Monocyte (primary cell): ENCODE measurements around a stretch of chr21.

GRCh38 chr21:5104614-5105026, 5416.8 kb upstream of the TPTE start:
- PRO-cap, 2 experiments, result peak in 1 of 2 experiments; most common plus-strand start chr21:5104709 (in 1)

GRCh38 chr21:5123576-5124001, 5397.8 kb upstream of the TPTE start:
- PRO-cap, 2 experiments, result no peak in any of the 2 experiments

GRCh38 chr21:8987945-8989301, 1533.0 kb upstream of the TPTE start:
- PRO-cap, 2 experiments, result no peak in any of the 2 experiments

DNA sequence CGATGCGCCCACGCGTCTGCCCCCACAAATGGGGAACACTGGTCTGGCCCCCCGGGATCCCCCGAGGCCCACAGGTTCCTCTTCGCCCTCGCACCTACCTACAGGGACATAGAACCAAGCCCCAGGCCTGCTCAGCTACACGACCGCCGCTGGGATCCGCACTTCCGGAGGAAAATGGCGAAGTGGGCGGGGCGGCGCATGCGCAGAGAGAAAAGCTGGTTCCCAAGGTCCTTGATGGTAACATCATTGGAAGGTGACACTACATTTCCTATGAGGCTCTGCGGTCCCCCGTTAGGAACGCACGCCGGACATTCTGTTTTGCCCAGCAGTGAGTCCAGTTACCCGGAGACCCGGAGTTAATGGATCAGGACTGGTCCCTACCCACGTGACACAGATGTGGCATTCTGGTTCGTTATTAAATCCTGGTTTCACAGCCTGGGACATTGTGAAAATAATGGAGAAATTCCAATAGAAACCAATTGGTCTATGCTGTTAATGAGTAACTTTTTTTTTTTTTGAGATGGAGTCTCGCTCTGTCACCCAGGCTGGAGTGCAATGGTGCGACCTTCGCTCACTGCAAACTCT, 1391.7 kb upstream of the TPTE start:
- PRO-cap, 2 experiments, result no peak in any of the 2 experiments

DNA sequence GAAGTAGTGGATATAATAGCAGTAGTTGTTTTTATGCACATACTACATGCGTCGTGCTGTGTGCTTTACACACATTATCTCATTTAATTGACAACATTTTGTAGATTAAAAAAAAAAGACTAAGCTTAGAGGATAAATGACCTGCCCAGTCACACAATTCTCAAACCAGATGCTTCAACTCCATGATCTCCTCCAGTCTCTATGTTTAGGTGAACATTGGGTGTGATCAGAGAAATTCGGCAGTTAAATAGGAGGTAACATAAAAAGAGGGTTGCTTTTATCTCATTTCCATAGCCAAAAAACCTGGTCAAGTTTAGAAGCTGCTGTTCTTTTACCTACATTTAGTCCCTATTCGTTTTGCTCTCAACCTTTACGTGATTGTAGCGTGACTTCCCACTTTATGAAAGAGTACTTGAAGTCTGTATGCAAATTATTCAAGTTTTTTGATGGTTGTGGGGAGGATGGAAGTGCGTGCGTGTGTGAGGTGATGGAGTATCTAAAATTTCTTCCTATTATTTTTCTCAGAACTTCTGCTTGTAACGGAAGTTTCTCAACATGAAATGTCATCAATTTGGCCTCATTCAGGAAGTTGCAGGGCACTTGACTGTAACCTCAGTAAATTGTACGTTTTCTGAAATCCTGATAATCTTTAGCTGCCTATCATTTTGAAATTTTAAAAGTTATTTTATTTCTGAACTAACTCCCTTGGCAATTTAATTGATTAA, 64.1 kb downstream of the SAMSN1 start:
- PRO-cap, 2 experiments, result peak in 2 of 2 experiments; most common plus-strand start position 440 of the sequence (in 2); most common minus-strand start position 187 of the sequence (in 1)

DNA sequence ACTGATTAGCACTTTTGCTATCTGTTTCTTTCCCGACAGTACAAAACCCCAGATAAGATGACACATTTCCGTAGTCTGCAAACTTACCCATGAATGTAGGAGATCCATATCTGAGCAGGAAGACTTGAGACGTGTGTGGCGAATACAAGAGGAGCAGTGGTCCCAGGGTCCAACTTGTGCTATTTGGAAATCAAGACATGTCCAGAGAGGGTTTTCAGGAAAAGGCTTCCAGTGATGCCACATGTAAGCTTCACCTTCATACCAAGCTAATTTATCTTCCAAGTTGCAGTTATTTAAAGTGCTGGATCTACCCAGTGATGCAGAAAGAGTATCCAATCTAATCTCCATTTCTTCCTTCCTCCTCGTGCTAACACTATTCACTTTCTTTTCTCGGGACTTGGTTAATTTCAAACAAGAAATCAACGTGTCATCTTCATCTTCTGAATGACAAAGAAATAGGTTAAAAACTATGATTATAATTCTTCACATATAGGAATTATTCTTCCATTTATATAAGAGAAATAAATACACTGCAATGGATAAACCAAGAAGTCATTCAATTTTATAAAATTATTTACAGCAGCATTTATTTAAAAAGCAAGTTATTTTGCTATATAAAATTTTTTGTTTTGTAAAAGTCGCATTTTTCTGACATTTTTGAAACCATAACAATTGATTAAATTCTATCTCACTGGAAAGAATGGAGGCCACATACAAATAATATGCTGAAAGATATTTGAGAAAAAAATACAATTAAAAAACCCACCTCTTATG, 36.1 kb upstream of the SAMSN1 start:
- PRO-cap, 2 experiments, result no peak in any of the 2 experiments

DNA sequence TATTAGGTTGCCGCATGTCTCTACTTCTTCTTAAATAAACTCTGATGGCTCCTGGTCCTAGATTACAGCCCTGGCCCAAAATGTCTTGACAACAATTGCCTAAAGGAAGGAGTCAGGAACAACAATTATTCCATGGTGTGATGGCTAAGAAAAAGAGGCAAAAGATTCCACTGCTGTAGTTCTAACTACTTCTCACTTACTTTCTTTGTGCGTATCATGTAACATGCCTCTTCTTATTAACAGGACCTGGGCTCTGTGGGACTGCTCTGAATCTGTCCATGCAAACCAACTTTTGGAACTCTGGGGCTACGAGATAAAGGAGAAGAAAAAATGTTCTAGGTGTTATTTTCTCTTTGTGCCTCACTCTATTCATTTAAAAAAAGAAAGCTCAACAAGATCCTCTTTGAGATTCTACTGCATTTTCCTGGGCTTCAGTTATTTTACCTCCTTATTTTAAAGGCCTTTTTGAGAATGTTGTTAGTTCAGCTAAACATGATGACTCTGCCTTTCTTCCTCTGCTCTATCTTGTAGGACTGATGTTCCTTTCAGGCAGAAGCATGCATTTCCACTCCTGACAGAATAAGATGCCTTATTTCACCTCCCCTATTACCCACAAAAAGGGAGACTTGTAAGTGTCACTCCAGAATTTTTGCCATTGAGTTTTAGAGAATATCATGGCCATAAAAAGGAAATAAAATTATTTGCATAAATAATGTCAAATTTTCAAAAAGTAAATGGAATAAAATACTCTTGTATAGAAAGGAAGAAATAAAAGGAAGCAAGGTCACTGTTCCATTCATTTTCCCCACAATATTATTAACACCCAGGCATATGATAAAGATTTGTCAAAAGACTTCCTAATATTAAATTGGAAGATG, 73.6 kb downstream of the NRIP1 start:
- PRO-cap, 2 experiments, result no peak in any of the 2 experiments

DNA sequence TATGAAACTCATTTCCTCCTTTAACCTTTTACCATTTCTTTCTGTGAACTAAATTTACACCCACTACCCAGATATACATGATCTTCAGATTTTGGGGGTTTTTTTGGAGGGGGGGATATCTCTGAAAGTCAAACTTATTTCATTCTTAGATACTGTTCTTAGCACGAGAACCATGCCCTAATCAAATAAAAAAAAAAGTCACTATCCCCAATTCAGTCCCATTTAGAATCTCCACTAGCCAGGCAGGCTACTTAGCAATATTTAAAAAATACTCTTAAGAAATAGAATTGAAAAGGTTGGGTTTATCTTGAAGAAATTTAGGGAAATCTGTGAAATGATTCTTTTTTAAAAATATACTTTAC, 28.3 kb downstream of the NRIP1 start:
- PRO-cap, 2 experiments, result peak in 1 of 2 experiments; most common minus-strand start position 245 of the sequence (in 1)

- PRO-cap, 2 experiments, result no peak in any of the 2 experiments
Measured at GRCh38 chr21:15290433-15291176, 225.8 kb upstream of the NRIP1 start.

- PRO-cap, 2 experiments, result no peak in any of the 2 experiments
Measured at GRCh38 chr21:15767426-15768155, 37.8 kb downstream of the USP25 start.

DNA sequence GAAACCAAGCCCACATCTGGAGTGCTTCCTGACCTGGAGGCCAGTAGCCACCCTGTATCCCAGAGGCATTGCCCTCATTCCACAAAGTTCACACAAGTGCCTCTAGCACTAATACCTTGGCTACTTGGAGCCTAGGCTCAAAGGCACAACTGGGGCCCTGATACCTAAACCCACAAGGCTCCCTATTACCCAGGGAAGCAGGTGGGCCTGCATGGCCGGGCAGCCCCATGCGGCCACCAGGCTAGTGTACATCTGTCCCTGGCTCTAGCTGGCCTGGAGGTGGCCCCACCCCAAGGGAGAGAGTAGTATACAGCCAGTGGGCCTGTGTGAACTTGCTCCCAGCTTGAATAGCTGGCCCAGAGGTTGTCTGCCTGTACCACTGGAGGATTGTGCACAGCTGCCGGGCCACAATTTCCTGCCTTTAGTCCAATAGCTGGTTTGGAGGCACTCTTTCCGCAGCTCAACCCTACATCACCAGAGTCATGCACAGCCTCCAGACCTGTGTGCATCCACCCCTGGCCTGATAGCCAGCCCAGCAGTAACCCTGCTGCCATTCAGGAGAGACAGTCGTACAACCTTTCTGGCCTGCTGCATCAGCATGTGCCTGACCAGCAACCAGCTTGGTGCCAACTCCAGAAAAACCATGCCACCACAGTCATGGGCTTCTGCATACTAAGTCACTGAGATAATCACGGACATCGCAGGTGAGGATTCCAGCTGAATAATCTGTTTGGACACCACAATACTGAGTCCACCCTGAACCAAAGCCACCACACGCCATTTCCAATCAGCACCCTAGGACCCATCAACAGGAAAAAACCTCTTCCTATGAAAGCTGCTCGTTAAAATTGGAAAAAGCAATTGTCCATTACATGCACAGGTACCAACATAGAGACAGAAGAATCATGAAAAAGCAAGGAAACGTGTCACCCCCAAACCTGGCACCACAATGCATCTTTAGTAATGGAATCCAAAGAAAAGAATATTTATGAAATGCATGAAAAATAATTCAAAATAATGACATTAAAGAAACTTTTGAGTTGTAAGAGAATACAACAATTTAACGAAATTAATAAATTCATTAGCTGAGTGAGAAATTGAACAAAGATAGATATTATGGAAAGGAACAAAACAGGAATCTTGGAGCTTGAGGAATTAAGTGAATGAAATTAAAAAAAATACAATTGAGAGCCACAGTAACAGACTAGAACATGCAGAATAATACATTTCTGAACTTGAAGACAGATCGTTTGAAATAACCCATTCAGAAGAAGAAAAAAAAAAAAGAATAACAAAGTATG, 52.6 kb downstream of the USP25 start:
- PRO-cap, 2 experiments, result no peak in any of the 2 experiments

DNA sequence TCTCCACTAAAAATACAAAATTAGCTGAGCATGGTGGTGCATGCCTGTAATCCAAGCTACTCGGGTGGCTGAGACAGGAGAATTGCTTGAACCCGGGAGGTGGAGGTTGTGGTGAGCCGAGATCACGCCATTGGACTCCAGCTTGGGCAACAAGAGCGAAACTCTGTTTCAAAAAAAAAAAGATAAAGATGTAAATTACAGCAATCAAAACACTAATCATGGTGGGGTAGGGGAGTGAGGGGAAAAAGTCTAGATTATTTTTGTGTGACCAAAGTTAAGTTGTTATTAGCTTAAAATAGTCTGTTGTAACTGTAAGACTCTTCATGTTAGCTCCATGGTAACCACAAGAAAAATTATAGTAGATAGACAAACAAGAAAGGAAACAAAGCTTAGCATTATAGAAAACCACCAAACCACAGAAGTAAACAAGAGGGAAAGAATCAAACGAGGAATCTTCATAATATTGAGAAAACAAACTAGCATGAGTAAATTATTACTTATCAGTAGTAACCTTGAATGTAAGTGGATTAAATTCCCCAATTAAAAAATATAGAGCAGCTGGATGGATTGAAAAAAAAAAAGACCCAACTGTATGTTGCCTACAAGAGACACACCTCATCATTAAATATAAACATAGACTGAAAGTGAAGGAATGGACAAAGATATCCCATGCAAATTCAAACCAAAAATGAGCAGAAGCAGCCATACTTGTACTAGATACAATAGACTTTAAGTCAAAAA, 54.8 kb downstream of the USP25 start:
- PRO-cap, 2 experiments, result no peak in any of the 2 experiments

- PRO-cap, 2 experiments, result no peak in any of the 2 experiments
Measured at GRCh38 chr21:15791401-15791748, 61.6 kb downstream of the USP25 start.

- PRO-cap, 2 experiments, result no peak in any of the 2 experiments
Measured at GRCh38 chr21:15805440-15806075, 75.8 kb downstream of the USP25 start.

GRCh38 chr21:15875310-15876112, 145.7 kb downstream of the USP25 start:
- PRO-cap, 2 experiments, result no peak in any of the 2 experiments

DNA sequence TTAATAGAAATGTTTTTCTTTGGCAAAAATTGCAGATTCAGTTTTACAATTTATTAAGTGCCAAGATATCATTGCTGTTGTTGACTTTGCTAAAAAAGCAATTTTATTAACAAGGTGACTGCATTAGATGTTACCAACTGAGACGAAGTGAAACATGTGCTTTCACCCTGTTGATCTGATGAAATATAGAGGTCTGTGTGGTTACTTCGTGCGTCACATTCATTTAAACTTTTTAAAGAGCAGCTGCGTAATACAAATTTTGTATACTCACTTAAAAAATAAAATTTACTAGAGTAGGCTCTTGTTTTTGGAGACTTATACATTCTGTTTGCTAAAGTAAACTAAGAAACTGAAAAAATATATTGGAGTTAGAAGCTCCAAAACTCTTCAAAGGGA, 465.8 kb downstream of the USP25 start:
- PRO-cap, 2 experiments, result no peak in any of the 2 experiments

GRCh38 chr21:16196505-16196945, 466.7 kb downstream of the USP25 start:
- PRO-cap, 2 experiments, result no peak in any of the 2 experiments

DNA sequence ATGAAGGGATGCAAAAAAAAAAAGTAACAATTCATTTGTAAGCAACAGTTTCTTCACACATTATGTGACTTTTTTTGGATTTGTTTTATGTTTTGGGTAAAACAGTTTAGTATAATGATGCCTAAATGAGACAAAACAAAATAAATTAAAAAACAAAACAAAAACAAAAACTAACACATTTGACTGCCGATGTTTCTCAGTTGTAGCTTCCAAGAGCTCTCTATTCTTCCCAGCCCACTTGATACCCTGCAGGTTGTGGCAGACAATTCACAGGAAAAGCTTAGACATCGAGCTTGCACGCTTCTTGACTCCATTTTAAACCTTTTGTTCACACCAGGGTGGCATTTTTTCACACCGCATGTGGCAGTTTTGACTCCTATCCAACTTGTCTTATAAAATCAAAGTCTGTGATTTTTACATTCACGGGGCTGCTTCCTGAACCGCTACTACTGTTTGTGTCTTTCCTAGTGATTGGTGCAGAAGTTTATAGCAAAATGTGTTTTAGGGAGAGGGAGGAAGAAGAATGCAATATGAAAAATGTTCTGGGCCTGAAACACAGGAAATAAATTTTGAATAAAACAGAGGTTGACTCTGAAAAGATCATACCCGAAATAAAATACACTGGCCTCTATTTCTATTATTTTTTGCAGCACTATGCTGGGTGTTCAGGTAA, 575.9 kb downstream of the USP25 start:
- PRO-cap, 2 experiments, result no peak in any of the 2 experiments

DNA sequence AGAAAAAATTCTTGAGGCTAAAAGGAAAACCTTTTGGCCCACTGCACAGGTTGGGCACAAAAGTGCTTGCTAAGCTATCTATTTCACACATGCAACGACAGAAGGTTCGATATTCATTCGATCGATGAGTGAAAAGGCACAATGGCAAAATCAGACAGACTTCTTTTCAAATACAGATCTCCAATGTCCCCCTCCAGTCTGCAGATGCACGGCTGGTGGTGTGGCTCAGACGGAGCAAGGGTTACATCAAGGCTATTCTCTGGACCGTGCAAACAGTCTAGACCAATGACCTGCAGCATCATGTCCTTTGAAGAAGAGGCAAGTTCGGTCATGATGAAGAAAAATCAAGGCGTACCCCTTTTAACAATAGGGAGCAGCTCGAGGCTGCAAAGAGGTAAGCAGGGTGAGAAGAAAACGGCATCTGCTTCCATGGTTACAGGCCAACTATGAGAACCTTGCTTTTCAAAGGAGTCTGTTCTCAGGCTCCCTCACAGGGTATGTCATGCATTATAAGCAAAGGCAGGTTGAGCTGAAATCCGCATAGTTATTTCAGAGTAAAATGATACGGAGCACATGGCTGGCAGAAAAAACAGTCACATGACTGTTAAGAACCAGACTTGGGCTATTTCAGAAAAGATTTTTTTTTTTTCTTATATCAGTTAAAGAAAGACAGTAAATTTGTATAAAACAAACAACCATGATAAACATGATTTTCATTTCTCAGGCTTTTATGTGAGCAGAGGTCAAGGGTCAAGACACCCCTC, 579.8 kb downstream of the USP25 start:
- PRO-cap, 2 experiments, result no peak in any of the 2 experiments

- PRO-cap, 2 experiments, result no peak in any of the 2 experiments
Measured at GRCh38 chr21:16419957-16420783, 690.4 kb downstream of the USP25 start.